Pericardium (tissue), 1 donor: ENCODE measurements around a stretch of chr3.

DNA sequence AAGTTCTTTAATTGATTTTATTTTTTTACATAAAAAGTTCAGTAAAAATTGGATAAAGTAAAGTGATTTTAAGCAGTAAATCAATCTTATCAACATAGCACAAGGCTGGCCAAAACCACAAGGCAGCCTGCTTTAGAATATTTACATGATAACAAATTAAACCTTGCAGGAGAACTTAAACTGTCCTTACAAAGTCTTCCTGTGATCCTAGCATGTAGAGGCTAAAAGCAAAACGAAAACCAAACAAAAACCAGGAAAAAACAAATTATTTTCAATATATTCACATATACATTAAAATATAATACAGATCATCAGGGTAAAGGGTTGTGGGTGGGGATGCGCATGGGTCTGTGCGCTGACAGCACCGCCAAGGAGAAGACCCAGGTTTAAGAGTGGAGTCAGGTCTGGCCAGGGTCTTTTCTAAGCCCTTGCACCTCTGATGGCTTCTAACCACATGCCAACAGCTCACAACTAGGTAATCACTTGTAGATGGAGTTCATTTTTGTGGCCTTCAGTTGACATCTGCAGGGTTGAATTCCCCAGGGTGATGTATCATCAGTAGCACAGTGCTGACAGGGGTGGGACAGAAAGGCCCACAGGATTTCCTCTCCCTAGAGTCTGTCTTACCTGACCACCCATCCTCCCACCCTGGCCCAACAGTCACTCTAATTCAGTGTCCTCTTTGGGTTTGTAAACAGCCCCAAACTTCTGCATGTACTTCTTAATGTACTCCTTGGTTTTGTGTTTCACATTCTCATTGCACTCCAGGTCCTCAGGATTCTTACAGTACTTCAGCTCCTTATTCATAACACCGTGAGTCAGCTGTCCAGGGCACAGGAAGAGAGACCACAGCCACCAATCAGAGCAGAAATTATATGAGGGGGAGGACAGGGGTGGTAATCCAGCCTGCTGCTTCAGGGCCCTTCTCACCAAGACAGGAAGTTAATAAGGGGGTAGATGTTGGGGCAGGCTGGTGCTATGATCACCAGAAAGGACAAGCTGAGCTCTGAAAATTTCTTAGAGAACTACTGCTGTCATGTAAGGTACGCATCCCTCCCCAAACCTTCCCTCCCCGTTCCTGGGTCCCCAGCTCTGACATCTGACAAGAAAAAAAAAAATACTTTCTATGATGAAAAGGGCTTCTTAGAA, 37.3 kb downstream of the NBEAL2 start:
- RRBS = no CpG with 5 or more reads among the region's 7 CpGs

DNA sequence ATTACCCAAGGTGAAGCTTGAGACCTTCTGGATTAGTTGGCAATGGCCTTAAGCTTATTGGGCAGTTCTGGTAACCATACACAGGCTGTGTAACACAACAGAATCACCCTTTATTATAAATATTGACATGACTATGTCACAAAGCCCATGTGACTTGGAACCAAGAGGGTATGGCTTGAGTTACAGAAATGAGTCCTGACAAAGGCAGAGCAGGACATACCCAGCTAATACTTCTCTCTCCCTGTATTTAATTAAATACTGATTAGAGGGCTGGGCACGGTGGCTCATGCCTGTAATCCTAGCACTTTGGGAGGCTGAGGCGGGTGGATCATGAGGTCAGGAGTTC, 43.4 kb downstream of the NBEAL2 start:
- RRBS = no CpG with 5 or more reads among the region's 2 CpGs

DNA sequence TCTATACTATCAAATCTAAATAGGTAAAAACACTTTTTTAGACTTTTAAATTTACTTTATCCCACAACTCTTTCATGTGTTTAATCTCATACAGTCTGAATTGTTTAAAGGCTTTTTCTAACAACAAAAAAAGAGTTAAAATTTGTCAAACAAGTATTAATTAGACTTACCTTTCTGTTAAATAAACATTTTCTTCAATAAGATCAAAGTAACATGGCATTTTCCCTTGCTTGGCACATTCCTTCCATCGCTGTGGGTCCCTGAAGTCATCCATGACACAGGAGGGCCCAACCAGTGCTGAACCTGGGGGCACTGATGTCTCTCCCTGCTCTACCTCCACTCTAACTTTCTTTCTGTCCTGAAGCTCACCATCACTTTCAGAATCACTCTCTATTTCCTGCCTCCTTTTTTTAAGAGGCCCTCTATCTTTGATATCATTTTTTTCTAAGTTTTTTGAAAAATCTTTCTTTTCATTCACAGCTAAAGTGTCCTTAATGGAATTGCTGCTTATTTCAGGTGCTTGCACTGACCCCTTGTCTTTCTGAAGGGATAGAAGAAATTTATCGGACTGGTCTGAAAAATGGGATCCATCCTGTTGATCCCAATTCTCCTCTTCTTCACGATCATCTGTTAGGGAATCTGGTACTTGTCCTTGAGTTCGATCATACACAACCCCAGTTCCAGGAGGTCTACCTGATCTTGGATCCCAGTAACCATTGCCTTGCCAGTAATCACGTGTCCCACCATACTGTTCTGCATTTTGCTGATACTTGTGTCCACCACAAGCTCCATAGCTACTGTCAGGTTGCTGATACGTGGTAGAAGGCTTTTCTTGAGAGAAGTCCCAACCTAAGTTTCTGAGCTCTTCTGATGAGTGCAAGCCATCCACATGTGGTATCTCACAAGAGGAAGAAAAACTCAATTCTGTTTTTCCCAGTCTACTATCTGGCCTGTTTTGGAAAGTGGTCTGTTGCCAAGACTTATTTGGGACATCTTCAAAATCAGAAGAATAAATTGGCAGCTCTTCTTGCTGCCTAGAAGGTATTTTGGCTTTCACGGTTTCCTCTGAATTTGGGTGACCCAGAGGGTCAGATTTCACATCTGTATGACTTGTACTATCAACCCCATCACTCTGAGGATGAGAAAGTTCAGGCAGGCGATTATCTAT, 43.5 kb downstream of the SETD2 start:
- RRBS = no CpG with 5 or more reads among the region's 8 CpGs

DNA sequence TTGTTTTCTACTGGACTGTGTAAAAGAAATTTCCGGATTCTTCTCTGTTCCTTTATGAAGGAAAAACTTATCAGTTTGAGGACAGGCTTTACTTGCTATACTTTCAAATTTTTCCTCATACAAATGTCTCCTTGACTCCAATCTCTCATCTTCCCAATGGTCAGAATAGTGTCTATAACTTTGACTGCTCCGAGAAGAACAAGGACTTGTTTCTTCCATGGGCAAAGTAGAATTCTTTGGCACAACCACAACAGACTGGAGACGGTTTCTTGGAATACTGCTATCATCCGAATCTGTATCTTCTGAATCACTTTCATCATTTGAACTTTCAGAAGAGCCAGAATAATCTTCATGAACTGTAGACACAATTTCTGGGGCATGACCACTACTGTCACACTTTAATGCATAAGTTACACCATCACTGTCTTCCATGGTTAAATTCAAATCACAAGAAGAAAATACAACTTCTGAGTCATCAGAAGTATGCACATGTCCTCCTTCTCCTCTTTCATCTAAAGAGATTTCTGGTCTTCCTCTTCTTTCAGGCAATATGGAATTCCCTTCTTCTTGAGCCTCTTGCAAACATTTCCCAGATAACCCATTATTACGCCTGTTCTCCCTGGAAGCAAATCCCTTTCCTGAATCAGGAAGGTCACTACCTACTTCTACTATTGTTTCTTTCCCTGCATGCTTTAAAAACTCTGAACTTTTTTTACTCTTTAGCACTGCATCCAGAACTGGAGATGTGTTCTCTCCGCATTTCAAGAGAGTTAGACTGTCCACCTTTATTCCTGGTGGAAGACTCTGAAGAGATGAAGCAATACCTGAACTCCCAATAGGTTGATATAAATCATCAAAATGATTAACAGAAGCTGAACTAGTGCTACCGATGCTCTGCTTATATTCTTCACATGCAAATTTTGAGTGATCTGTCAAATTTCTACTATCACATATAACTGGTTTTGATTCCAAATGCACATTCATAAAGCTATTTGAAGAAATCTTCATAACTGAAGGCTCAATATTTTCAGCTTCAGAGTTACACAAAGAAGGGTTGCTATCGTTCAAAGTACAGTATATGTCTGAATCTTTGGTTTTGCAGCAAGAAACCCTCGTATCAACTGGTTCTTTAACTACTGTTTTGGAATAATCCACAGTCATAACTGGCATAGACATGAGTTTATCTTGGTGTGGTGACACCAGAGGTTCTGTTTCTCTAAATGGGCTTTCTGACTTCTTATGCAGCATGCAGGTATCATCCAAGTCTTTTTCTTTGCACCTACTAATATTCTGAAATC, 42.3 kb downstream of the SETD2 start:
- RRBS = no CpG with 5 or more reads among the region's 9 CpGs

- RRBS = no CpG with 5 or more reads among the region's 9 CpGs
Observed at GRCh38 chr3:47362481-47363183, 18.2 kb upstream of the PTPN23 start.

DNA sequence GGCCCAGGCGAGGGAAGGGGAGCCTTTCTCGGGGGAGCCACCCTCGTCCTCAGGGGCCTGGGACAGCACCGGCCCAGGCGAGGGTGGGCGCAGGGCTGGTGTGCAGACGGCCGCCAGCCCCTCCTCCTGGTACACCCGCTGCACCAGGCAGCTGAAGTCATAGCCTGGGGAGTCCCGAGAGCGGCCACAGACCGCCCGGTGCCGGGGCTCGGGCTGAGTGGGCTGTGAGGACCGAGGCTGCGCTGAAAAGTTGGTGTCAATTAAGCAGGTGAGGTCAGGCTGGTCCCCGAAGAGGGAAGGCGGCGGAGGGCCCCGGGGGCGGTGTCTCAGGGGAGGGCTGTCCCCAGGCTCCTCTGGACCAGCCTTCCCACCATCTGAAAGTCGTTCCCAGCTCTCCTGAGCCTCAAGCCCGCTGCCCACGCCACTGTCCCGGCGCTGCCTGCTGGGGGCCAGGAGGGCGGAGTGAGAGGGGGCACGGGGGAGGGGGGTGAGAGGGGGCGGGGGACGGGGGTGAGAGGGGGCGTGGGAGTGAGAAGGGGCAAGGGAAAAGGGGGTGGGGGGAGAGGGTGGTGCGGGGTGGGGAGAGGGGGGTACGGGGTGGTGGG, 36.7 kb downstream of the PTPN23 start:
- RRBS = 96% methylated on average over 6 of the region's 34 CpGs

- RRBS = no CpG with 5 or more reads among the region's 8 CpGs
Observed at GRCh38 chr3:47522008-47522600, 8.6 kb upstream of the ELP6 start.

- RRBS = 2% methylated on average over 13 of the region's 50 CpGs
Observed at GRCh38 chr3:47803207-47803981, 456 bp downstream of the DHX30 start.

GRCh38 chr3:47890139-47891190, 87.5 kb downstream of the DHX30 start:
- RRBS = no CpG with 5 or more reads among the region's 9 CpGs

GRCh38 chr3:48239606-48240685, 958 bp upstream of the ZNF589 start:
- RRBS = no CpG with 5 or more reads among the region's 16 CpGs

DNA sequence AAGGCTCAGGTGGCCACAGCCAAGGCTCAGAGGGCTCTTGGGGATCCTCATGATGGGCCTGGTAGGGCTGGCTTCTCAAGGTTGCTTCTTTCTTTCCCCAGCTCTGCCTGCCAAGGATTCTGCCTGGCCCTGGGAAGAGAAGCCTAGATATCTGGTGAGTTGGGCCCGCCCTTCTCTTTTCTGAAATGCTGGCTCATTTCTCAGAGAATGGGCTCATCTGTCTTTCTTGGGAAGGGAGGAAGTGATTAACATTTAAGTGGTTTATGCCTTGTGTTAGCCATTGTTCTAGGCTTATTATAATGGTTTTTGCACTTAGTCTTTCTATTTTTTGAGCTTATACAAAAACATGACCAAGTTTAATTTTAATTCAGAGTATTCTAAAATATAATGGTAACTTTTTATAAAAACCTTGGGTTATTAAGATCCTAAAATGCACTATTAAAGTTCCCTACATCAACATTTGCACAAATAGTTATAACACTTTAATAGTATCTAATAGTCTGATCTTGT, 6.7 kb downstream of the ZNF589 start:
- RRBS = no CpG with 5 or more reads among the region's 1 CpG

GRCh38 chr3:48267893-48269134, 27.4 kb downstream of the ZNF589 start:
- RRBS = no CpG with 5 or more reads among the region's 25 CpGs

- RRBS = no CpG with 5 or more reads among the region's 15 CpGs
Observed at GRCh38 chr3:48432366-48433196, 2.7 kb upstream of the PLXNB1 start.

DNA sequence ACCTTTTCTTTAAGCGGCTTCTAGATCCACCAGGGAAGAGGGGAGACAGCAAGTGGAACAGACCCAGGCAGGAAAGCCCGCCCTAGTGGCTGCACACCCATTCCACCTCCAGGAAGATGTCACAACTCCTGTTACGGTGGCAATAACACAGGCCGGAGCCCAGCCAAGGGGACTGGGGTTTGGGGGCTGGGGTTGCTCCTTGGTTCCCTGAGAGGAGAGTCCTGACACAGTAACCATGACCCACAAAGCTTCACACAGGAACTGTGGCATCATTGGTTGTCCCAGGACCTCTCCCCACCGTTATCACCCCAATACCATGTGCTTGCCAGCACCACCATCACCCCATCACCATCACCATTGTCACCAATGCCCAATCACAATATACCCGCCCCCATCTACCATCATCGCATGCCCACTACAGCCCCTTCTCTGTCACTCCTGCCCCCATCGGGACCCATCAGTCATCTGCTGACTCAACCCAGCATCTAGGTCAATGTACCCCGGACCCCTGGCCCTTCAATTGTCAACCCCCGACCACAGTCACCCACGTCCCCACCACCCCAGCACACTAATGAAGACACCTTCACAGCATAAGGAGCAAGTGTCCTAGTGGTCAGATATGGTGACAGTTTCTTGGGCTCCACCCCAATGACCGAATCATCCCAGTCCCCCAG, 12.5 kb downstream of the TREX1 start:
- RRBS = no CpG with 5 or more reads among the region's 12 CpGs

GRCh38 chr3:48502516-48503006, 1.4 kb downstream of the SHISA5 start:
- RRBS = no CpG with 5 or more reads among the region's 7 CpGs

DNA sequence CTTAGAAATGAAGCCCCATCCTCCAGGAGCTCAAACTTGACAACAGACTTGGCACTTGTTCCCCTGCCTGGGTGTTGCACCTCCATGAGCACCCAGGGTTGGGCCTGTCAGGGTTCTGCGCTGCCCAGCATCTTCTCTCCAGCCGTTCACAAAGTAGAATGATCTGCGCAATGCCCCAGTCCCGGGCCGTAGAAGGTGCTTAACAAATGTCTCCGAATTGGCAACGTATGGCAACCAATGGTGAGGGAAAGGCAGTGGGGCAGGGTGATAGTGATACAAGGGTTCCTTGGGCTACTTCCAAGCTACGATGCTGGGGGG, 2.6 kb upstream of the COL7A1 start:
- RRBS = no CpG with 5 or more reads among the region's 8 CpGs

- RRBS = no CpG with 5 or more reads among the region's 20 CpGs
Observed at GRCh38 chr3:48687948-48688838, 2.5 kb upstream of the NCKIPSD start.

- RRBS = no CpG with 5 or more reads among the region's 1 CpG
Observed at GRCh38 chr3:48926980-48927376, 8.3 kb downstream of the ARIH2 start.

DNA sequence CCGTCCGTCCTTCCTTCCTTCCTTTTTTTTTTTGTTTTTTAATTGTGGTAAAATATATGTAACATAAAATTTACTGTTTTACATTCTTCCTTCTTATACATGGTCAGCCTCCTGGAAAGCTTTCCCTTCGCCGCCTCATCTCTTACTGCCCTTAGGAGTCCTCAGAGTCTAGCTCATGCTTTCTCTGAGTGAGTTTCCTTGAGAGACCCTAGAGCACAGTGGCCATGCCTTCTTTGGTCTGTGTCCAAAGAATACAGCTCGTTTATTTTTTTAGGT, 10.6 kb downstream of the ARIH2 start:
- RRBS = no CpG with 5 or more reads among the region's 5 CpGs